Peripheral blood mononuclear cell (primary cell): ENCODE measurements around a stretch of chr15.

- PRO-cap, 8 experiments = peak in 2 of 8 experiments; most common minus-strand start chr15:65689932 (in 2)
These were observed 68.1 kb downstream of the SLC24A1 start for GRCh38 chr15:65689774-65690331.

DNA sequence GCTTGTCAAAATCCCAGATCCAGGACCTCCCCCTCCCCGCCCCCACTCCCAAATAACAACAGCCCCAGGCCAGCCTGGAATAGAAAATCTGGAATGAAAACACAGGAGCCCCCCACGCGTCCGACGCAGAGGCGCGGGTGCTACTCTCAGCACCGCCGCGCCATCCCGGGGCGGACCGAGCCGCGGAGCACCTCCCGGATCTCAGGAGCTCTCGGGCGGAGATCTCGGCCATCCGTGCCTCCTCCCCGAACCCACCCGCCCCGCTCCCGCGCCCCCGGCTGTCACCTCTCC is 484 bp downstream of the DENND4A start:
- PRO-cap, 8 experiments = peak in 7 of 8 experiments; most common plus-strand start position 126 of the sequence (in 4)

GRCh38 chr15:66387711-66387791 is 839 bp downstream of the MAP2K1 start:
- PRO-cap, 8 experiments = no peak in any of the 8 experiments

DNA sequence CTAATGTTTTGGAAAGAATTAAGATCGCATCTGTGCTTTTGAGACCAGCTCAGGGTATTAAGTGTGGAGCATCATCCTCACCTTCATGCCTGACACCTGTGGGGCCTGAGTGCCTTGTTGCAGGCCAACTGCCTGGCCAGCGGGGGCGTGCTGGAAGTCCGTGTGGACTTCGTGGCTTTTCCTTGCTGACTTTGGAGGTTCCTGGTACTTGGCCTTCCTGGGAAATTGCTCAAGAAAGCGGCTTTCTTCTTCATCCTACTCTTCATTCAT is 1.0 kb downstream of the MAP2K1 start:
- PRO-cap, 8 experiments = no peak in any of the 8 experiments

- PRO-cap, 8 experiments = no peak in any of the 8 experiments
These were observed 5.6 kb downstream of the SNAPC5 start for GRCh38 chr15:66491687-66492729.

GRCh38 chr15:66580572-66581274 is 14.9 kb upstream of the LCTL start:
- PRO-cap, 8 experiments = peak in 1 of 8 experiments; most common minus-strand start chr15:66581015 (in 1)

GRCh38 chr15:66630872-66631486 is 65.2 kb upstream of the LCTL start:
- PRO-cap, 8 experiments = no peak in any of the 8 experiments

- PRO-cap, 8 experiments = no peak in any of the 8 experiments
These were observed 1.2 kb downstream of the SMAD6 start for GRCh38 chr15:66703281-66703541.

- PRO-cap, 8 experiments = no peak in any of the 8 experiments
These were observed 149.0 kb downstream of the SMAD6 start for GRCh38 chr15:66850896-66851645.

DNA sequence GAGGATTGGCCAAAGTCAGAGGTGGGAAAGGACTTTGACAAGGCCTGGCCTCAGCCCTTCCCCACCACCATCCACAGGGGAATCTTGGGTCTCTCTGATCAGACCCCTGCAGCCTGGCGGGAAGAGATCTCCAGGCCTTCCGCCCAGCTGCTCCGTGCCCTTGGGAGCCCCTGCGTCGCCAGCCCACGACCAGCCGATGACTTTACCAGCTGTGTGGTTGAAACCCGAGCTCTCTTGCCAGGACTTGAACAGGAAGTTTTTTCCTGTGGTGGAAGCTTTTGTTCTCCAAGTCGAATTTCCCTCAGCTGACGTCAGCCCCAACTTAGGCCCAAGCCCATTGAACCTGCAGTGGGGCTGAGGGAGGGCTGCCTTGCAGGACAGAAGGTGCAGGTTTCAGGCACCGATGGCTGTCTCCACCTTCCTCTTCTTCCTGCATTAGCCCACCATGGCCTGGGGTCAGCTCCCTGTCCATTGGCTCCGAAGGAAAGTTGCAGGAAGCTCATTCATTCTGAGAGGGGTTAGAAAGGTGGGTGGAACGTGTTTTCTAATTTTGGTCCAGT is 51.7 kb upstream of the SMAD3 start:
- PRO-cap, 8 experiments = no peak in any of the 8 experiments

DNA sequence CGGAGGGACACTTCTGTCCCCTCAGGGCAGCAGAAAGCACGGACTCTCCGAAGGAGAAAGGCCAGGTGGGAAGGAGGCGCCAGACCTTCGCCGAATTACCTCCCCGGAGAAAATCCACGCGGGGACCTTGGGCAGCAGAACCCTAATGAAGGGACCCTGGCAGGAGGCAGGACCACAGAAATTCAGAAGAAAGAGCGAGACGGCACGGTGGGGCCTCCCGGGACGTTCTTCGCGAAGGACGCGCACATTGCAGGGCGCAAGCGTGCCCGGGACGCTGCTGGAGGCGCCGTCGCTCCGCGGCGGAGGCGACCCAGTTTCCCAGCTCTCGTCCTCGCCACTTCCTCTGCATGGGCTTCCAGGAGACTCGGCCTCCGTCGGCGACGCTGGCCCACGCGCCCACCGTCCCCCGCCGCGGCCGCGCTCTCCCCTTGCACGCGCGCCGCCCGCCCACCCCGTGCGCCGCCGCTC is 31.9 kb upstream of the SMAD3 start:
- PRO-cap, 8 experiments = no peak in any of the 8 experiments

DNA sequence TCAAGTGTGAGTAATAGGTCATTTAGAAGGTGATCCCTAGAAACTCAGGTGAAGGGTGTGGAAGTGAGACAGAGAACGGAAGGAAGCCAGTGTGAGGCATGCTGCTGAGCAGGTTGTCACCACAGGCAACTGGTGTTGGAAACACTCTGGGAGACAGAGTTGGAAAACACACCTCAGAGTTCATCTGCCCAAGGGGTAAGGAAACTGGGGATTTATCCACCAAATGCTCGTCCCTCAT is 25.7 kb upstream of the SMAD3 start:
- PRO-cap, 8 experiments = no peak in any of the 8 experiments

DNA sequence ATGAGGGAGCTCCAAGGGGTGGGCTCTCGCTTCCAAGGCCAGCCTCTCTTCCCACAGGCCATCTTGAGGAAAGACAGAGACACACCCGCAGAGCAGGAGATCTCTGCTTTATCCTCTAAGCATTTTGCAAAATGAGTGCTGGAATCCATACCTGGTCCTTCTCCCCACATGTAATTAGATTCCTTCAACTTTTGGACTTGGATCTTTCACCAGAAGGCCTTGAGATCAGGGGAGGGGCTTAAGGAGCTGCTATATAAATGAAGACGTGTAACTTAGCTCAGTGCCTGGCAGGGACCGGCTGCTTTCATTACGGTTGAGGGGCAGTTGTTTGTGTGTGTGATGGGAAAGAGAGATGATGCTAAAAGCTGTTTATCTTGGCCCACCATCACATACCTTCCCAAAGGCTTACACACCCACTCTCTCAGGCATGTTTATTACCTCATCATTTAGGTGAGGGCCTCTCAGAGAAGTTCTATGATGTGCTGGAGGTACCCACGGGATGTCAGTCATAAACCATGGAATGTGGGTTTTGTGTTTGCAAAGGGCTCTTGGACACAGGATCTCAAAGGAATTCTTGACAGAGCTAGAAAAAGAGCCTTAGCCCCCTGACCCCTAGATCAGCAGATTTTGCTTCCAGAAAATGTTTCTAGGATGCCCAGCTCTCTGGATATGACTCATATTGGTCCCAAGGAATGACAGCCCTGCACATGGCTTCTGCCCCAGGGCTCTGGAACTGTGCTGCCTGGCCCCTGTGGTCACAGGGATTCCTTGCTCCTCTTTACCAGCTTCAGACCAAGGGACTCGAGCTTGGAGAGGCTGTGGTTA is 16.0 kb upstream of the SMAD3 start:
- PRO-cap, 8 experiments = no peak in any of the 8 experiments

- PRO-cap, 8 experiments = peak in 4 of 8 experiments; most common plus-strand start chr15:67072682 (in 3)
These were observed 7.4 kb downstream of the SMAD3 start for GRCh38 chr15:67072450-67073469.

DNA sequence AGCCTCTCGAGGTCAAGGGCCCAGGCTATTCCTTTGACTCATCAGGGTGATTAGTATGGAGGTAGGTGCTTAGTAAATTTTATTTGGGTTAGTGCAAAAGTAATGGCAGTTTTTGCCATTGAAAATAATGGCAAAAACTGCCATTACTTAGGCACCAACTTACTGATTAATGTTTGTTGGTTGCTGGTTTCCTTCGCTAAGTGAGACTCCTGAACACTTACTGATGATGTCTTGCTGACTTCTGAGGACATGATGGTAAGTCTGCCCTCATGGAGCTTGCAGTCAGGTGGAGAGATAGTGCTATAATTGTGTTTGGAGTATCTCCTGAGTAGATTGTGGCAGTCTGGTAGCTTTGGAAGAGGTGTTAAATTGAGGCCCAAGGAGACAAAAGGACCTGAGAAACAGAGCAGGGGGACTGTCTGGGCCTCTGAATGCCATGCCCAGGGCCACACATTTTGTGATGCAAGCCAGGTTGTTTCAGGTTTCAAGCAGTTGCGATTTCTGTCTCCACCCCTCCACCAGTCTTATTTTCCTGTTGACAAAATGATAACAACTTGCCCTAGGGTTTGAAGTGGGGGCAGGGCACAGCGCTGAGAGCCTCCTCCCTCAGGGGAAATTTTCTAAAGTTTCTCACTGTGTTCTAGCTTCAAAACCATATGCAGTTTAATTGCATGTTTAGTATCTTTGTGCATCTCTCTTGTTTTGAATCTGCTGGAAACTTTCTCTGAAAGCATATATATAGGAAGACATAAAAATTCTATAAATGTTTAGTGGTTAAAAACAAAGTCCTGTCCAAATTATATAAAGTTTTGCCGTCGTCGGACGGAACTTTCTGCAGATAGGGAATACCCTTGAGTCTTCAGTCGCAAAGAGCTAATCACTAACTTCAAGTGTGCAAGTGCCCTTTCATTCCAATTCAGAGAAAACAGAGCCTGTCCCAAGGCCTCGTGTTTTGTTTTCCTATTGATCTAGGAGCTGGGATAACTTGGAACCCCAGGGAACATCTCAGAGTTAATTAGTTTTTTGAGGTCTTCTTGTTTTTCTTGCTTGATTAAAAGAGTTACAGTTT is 16.8 kb downstream of the SMAD3 start:
- PRO-cap, 8 experiments = peak in 1 of 8 experiments; most common plus-strand start position 285 of the sequence (in 1)

DNA sequence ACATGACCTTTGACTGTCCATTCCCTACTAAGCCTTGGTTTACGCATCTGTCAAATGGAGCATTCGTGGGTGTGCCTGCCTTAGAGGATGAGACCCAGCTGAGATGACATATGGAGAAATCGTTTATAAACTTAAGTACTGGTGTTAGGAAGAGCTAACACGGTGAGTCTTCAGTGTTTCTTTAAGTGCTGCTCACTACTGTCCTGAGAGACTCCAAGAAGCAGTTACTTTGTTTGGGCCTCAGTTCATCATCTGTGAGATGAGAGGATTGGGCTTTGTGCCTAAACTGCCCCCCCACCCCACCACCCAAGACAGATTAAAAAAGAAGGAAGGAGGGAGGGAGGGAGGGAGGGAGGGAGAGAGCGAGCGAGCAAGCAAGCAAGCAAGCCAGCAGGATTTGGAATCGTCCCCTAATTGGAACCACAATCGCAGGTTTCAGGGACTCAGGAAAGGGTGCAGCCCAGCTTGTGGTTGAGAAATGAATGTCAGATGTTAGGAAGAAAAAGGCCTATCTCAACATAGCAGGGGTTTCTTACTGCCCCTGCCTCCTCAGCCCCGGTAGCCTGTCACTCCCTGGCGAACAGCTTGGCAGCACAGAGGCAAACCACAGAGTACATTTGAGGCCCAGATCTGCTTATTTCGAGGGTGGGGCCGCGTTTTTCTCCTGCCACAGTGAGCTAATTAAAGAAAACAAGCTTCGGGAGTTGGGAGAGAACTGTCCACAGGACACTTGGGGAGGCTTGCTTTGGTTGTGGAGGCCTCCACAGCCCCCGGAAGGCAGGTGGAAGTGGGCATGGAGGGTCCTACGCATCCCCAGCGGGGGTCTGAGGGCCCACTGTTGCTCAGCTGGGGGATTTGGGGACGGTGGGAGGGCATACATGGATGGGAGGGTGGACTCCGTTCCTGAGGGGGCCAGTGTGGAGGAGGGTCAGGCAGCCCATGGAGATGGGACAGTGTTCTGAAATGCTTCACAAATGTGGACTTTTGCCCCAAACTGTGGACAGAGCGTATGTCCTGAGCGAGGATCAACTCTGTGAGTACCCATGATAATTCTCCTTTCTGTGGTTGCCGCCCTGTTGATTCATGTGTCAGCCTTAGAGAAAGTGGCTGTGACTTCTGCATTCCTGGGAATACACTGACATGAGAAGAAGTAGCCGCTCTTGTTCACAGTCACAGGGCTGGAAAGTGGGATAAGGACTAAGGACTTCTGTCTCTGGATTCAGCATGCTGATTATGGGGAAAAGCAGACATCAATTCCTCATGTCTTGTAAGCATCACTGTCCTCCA is 33.0 kb downstream of the SMAD3 start:
- PRO-cap, 8 experiments = peak in 5 of 8 experiments; most common plus-strand start position 1,121 of the sequence (in 5); most common minus-strand start position 571 of the sequence (in 1)

GRCh38 chr15:67110074-67110929 is 44.9 kb downstream of the SMAD3 start:
- PRO-cap, 8 experiments = peak in 6 of 8 experiments; most common plus-strand start chr15:67110449 (in 3); most common minus-strand start chr15:67110242 (in 1)

- PRO-cap, 8 experiments = no peak in any of the 8 experiments
These were observed 88.7 kb downstream of the SMAD3 start for GRCh38 chr15:67153819-67154705.

GRCh38 chr15:67184155-67184940 is 70.1 kb downstream of the AAGAB start:
- PRO-cap, 8 experiments = peak in 4 of 8 experiments; most common plus-strand start chr15:67184725 (in 4)

DNA sequence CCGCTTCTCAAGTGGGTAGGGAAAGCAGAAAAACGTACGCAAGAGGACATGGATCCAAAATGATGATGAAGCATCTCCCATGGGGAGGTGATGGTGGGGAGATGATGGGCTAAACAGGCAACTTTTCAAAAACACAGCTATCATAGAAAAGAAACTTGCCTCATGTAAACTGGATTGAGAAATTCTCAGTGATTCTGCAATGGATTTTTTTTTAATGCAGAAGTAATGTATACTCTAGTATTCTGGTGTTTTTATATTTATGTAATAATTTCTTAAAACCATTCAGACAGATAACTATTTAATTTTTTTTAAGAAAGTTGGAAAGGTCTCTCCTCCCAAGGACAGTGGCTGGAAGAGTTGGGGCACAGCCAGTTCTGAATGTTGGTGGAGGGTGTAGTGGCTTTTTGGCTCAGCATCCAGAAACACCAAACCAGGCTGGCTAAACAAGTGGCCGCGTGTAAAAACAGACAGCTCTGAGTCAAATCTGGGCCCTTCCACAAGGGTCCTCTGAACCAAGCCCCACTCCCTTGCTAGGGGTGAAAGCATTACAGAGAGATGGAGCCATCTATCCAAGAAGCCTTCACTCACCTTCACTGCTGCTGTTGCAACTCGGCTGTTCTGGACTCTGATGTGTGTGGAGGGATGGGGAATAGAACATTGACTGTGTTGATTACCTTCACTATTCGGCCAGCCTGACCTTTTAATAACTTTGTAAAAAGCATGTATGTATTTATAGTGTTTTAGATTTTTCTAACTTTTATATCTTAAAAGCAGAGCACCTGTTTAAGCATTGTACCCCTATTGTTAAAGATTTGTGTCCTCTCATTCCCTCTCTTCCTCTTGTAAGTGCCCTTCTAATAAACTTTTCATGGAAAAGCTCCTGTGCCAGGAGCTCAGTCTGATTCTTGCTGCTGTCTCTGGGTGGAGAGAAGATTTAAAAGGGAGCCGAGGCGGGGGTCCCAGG is 59.9 kb downstream of the AAGAB start:
- PRO-cap, 8 experiments = no peak in any of the 8 experiments